Thoracic aorta endothelial cell (primary cell): ENCODE results near the gene PRPSAP1.

- CAGE, long polyA plus RNA = no peak
Observed at GRCh38 chr17:75822921-75823563, 21.2 kb downstream of the UNC13D start.

DNA sequence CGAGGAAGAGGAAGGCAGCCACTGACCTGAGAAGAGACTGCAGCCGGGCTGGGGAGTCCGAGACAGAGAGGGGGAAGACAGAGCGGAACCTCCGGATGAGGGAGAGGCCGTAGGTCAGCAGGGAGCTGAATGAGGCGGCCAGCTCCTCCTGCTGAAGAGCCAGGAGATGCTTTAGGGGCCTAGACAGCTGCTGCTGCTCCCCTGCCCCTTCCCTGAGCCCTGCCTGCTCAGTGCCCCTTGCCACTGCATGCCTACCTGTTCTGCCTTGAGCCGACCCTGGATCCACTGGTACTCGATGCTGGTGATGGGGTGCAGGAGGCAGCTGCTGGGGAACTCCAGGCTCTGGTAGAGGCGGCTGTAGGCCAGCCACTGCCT lies 7.7 kb downstream of the UNC13D start:
- CAGE, long polyA plus RNA = no peak

DNA sequence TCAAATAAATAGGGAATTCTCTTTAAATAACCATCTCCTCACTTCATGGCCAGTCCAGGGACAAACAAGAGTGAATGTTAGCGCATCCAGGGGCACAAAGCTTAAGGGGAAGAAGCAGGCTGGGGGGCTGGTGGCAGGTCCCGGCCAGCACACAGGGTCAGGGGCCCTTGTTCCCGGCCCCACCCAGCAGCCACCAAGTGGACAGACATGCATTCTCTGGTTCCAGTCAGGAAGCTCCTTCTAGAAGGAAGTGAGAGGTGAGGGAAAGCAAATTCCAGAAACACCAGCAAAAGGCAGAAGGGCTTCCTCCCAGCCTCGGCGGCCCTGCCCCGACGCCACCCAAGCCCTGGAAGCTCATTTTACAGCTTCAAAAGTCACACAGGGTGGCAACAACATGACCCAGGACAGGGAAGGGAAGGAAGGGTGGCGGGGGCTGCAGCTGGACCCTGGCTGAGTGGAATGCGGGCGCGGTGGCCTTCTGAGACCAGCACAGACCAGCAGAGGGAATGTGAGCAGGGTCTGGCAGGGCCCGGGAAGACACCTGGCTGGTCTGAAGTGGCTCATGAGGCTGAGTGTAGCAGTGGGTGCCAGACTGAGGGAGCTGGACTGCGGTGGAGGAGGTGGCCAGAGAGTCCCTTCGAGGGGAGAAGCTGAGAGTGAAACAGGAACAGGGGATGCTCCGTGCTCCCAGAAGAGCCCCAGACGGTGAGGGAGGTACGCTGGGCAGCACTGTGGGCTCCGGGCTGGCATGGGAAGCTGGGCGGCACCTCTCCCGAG lies 1.8 kb upstream of the UNC13D start:
- CAGE, long polyA plus RNA = no peak

DNA sequence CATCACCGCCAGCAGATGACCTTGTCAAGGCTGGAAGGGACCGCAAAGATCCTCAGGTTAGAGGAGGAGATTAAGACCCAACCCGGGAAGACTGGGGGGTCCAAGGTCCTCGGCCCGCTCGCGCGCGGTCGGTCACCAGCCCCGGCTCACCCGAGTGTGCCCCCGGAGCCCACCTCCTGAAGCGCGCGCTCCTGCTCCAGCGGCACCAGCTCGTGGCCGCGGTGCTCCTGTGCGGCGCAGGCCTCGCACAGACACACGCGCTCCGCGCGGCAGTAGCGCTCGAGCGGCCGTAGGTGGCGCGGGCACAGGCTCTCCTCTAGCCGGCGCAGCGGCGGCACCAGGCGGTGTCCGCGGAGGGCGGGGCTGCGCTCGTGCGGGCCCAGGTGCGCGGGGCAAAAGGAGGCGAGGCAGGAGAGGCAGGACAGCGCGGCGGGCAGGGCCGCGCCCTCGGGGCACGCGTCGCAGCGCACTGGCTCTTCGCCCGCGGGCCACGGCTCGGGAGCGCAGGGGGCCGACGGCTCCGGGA lies 617 bp downstream of the TRIM47 start:
- CAGE, long polyA plus RNA = no peak

DNA sequence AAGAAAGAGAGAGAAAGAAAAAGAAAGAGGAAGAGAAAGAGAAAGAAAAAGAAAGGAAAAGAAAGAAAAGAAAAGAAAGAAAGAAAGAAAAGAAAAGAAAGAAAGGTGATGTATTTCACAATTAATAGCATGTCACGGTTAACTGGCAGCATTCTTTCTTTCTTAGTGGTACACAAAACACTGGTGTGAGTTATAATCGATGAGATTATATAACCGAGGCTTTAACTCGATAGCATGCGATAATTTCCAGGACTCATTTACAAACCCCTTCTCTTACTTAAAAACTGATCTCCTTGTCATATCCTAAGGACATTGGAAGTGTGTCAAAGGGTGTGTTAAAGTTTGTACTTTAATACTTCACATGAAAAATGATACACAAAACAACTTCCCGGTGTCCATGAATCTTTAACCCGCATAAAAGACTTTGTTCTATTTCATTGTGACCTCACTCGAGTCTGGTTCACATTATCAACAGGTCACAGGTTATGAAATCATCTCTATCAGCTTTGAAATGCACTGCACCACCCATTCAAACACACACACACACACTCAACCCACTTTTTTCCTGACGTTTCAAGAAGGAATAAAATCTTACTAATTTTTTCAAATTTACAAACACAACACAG lies 3.0 kb downstream of the ACOX1 start:
- CAGE, long polyA plus RNA = no peak

DNA sequence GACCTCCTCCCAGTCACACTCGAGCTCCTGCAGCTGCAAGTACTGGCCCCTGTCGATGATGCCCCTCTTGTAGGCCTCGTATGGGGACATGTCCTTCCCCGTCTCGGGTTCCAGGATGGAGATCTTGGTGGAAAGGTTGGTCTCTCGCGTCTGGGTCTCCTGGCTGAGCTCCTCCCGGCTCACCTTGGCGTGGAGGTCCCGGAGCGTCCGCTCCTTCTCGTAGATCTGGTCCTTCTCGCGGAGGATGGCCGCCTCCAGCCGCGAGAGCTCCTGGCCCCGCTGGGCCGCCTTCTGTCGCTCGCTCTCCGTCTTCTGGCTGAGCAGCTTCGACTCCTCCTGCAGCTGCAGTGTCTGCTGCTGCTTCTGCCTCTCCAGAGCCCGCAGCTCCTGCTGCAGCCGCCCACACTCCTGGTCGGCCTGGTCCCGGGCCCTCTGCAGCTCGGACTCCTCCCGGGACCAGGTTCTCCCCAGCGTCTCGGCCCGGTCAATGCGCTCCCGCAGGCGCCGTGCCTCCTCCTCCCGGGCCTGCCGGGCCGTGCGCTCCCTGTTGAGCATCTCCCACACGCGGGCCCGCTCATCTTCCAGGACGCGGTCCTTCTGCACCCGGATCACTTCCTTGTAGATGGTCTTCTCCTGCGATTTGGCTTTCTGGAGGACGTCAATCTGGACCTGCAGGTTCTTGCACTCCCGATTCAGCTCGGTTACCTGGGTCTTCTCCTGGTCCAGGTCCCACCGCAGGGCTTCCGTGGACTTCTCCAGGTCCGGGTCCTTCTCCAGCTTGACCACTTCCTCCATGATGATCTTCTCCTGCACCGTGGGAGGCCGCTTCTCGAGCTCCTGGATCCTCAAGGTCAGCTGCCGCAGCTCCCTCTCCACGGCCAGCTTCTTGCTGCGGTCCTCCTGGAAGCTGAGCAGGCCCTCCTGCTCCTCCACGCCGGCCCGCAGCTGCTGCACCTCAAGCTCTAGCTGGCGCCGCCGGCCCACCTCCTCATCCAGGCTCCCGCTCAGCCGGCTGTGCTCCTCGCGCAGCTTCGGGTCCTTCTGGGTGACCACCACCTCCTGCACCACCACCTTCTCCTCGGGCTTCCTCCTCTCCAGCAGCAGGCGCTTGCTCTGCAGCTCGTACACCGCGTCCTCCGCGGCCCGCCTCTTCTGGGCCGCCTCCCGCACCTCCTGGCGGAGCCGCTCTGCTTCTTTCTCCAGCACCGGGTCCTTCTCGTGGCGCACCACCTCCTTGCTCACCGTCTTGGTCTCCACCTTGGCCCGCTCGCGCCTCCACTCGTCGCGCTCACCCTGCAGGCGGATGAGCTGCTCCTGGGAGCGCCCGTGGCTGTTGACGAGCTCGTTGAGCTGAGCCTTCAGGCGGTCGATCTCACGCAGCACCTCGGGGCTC lies 7.9 kb downstream of the CDK3 start:
- CAGE, long polyA plus RNA = no peak

- CAGE, long polyA plus RNA = no peak
Observed at GRCh38 chr17:76061354-76061658, 11.0 kb downstream of the SRP68 start.

GRCh38 chr17:76063691-76064511 lies 8.4 kb downstream of the SRP68 start:
- CAGE, long polyA plus RNA = no peak

GRCh38 chr17:76151663-76152242 lies 10.7 kb upstream of the FOXJ1 start:
- CAGE, long polyA plus RNA = no peak

DNA sequence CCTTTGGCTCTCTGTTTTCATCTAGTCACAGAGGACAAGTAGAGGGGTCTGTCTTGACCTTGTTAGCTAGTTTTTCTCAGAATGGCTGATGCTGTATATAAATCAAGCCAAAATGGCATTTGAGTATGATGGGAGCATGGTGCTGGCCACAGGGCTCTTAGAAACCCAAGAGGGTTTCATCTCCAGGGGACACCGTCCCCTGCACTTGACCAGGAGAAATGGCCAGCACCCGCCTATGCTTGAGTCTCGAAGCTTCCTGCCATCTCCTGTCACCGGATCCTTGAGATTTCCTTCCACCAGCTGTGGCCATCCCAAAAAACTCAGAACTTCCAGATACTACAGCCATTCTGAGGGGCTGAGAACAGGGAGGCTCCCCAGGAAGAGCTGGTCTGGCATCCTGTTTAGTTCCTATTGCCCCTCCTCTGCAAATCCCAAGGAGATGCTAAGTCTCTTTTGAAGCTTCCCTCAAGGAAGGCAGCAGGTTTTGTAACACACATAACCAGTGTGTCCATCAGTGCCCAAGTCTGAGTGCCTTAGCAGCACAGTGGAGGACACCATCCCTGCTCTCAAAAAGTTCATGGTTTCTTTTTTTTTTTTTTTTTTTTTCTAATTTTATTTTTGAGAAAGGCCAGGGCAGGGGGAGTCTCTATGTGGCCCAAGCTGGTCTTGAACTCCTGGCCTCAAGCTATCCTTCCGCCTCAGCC lies 1.9 kb downstream of the UBALD2 start:
- CAGE, long polyA plus RNA = no peak

- CAGE, long polyA plus RNA = no peak
Observed at GRCh38 chr17:76353469-76354619, at the start of gene PRPSAP1. PRPSAP1 (minus strand) TSS chr17:76353916.

GRCh38 chr17:76383815-76384172 lies 615 bp upstream of the SPHK1 start:
- CAGE, long polyA plus RNA = no peak

DNA sequence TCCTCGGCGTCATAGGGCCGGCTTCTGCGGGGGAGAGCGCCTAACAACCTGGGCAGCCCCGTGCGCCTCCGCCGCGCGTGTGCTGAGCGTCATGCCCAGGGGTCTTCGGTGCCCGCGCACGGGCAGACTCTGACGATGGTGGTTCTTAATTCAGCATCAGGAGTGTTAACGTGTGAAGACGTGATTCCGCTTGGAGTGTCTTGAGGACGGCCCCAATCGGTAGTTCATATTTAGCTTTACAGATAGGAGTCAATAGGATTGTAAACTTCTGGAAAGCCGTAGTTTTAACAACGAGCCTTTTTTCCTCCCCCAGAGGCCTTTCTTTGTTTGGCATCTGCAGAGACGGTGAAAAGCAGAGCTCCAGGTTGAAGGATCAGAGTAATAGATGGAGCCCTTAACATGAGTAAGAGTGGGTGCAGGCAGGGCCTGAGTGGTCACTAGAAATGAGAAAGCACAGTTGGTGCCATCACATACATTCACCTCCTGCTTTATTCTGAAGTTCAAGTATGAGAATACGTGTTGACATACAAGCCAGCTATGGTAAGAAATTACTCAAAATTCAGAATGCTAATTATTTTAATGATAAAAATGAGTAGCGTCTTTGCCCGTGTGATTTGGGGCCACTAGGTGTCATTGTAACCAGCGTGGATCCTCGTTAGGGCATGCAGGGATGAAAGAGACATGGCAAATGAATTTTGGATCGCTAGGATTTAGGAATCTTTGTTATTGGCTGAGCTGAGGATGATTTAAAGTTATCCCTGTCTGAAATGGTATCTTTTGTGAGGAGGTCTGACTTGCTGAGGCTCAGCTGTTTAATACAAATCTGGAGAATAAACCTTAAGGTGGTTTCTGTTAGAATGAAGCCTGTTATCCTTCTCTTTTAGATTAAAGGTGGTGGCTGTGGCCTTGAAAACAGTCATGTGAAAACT lies 18.5 kb downstream of the PRCD start:
- CAGE, long polyA plus RNA = no peak

- CAGE, long polyA plus RNA = no peak
Observed at GRCh38 chr17:76645521-76645886, 1.9 kb upstream of the ST6GALNAC1 start.

- CAGE, long polyA plus RNA = no peak
Observed at GRCh38 chr17:76657961-76658513, 14.5 kb upstream of the ST6GALNAC1 start.

- CAGE, long polyA plus RNA = no peak
Observed at GRCh38 chr17:76682253-76682687, 28.5 kb downstream of the MXRA7 start.

GRCh38 chr17:76708787-76709903 lies 1.6 kb downstream of the MXRA7 start:
- CAGE, long polyA plus RNA = no peak

- CAGE, long polyA plus RNA = no peak
Observed at GRCh38 chr17:76715299-76716046, 4.7 kb upstream of the MXRA7 start.

DNA sequence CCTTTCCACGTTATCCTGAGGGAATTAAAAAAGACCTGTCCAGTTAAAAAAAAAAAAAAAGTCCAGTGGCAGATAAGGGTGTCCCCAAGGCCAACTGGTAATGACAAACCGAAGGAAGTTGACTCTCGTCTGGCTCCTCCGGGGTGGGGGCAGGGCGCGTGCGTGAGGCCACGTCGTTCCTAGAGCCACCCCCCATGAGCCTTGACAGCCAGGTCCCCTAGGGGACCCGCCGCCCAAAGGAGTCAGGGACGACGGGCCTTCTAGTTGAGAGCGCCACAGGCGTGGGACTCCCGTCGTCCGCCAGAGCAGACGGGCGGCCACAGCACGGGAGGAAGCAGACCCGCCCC lies 592 bp downstream of the JMJD6 start:
- CAGE, long polyA plus RNA = no peak

DNA sequence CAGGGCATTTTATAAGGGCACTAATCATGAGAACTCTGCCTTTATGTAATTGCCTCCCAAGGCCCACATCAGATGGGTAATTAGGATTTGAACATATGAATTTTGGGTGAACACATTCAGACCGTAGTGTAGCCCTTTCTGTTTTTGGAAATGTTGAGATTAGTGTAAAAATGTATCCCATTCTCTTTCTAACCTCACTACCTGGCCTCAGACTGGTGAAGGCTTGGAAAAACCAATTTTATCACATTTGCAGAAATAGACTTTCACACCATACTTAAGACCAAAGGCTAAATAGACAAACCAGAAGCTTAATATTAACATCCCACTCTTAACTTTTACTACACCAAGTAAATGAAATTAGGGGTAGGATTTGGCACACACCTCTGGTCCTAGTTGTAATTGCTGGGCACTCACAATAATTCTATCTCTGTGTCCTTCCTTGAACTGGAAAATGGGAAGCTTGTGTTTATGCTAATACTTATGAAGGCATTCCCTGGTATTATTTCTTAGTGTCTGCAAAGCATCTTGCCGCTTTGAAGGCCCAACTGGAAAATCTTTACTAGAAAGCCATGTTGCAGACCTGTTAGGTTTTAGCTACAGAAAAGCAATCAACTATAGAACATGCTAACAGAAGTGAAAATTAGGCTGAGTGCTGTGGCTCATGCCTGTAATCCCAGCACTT lies 4.9 kb downstream of the METTL23 start:
- CAGE, long polyA plus RNA = no peak